Mammary epithelial cell (primary cell): ENCODE data around the gene ATXN7.

GRCh38 chr3:58657904-58658441 is 8.6 kb downstream of the FAM3D start:
- CAGE, long polyA plus RNA, result no peak
- RRBS, result no CpG with 5 or more reads among the region's 7 CpGs

- CAGE, long polyA plus RNA, result no peak
- RRBS, result no CpG with 5 or more reads among the region's 8 CpGs
Observed at GRCh38 chr3:58670599-58671225, 4.1 kb upstream of the FAM3D start.

- CAGE, long polyA plus RNA, result no peak
- RRBS, result no CpG with 5 or more reads among the region's 16 CpGs
Observed at GRCh38 chr3:59051400-59051951, 1.7 kb upstream of the CFAP20DC start.

GRCh38 chr3:63307612-63308070 is 29.5 kb downstream of the SYNPR start:
- CAGE, long polyA plus RNA, result no peak
- RRBS, result no CpG with 5 or more reads among the region's 3 CpGs

DNA sequence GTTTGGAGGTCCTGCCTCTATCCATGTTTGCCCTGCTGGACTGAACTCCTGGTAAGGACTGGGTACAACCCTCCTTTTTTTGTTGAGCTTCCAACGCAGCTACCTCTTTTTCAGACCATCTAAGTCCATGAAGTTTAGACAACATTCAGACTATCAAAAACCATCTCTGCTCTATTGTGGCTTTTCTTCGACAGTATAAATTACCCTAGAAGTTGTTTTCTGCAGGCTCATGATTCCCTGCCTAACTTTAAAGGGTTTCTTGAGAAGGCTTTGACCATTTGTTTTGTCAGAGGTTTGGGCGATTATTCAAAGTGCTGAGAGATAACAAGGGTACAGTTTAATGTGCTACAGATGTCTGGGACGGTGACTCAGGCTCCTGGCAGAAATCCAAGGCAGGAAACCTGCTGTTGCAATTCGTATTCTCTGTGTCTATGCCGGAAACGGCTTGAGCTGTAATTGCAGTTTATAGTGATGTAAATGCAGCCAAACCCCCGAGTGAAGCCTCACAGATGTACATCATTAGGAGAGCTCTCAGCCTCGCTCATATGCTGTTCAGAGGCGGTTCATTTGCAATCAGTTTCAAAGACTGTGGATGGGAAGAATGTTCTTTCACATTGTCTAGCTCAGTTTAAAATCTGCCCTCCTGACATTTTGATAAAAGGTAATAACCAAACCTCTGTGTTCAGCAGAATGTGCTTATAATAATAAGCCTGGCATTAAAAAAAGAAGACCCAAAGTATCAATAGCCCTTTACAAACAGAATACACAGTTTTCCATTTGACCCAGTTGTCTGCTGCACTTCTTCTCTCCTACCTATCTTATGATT is 65.6 kb downstream of the SYNPR start:
- CAGE, long polyA plus RNA, result no peak
- RRBS, result no CpG with 5 or more reads among the region's 10 CpGs

DNA sequence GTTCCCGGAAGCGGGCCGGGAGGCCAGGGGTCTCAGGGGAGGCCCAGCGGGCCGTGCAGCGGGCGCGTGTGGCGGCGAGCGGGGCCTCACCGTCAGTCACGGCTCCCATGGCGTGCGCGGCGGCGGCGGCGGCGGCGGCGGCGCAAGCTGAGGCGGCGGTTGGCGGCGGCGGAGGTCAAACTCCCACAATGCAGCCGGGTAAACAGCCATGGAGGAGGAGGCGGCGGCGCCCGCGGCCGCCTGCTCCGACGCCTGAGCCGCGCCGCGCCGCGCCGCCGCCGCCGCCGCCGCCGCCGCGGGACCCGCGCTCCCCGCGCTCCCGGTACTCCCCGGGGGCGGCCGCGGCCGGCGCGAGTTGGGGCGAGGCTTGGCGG is at the start of gene ATXN7:
Gene ATXN7, plus strand, starts transcription at position 186 of the 374 bp plus-strand sequence.
- CAGE, long polyA plus RNA, result no peak
- RRBS, result no CpG with 5 or more reads among the region's 67 CpGs

DNA sequence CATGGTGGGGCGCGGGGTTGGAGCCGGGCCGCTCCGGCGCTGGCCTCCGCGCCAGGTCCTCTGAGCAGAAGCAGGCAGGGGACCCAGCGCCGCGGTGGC is 48.4 kb downstream of the ATXN7 start:
- CAGE, long polyA plus RNA, result no peak
- RRBS, result 0% methylated on average over 3 of the region's 11 CpGs

- CAGE, long polyA plus RNA, result no peak
- RRBS, result no CpG with 5 or more reads among the region's 13 CpGs
Observed at GRCh38 chr3:64150638-64151319, 74.5 kb downstream of the PRICKLE2 start.

- CAGE, long polyA plus RNA, result no peak
- RRBS, result no CpG with 5 or more reads among the region's 9 CpGs
Observed at GRCh38 chr3:64159705-64160422, 65.4 kb downstream of the PRICKLE2 start.

DNA sequence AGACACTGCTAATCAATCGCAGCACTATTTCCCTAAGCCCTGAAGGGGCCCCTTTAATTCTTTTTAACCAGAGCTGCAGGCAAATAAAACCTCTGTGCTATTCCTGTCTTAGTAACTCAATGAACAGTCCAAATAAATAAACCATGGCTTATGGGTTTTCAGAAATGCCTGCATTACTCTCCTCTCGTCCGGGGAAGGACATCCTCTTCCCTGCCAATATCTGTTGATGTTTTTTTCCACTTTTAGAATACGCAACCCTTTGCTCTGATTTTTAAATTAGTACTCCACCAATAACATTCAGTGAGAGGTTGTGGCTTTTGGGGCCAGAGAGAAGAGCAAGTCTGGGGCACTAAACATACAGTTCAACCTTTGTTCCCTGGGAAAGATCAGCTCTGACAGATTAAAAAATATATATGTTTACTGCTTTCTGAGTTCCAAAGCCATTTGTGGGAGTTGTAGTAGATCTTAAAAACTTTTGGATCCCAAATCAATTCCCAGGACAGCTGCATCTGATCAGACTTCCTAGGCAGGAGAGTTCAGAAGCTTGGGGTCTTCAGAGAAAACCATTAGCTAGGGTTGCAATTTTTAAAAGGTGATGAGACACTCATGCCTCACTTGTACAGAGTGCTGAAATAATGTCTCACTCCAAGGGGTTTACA is 35.3 kb upstream of the PRICKLE2 start:
- CAGE, long polyA plus RNA, result no peak
- RRBS, result no CpG with 5 or more reads among the region's 4 CpGs

DNA sequence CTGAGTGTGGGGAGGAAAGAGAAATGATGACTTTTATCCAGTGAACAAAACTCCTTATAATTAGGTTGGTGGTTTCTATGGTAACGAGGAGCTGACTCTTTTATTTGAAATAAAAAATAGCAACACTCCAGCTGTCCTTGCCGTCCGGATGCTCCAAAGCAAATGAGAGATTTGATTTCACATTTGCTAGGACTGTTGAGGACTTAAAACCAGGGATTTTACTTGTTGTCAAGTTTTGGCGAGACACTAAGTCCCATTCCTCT is 154.0 kb upstream of the PRICKLE2 start:
- CAGE, long polyA plus RNA, result no peak
- RRBS, result no CpG with 5 or more reads among the region's 4 CpGs

DNA sequence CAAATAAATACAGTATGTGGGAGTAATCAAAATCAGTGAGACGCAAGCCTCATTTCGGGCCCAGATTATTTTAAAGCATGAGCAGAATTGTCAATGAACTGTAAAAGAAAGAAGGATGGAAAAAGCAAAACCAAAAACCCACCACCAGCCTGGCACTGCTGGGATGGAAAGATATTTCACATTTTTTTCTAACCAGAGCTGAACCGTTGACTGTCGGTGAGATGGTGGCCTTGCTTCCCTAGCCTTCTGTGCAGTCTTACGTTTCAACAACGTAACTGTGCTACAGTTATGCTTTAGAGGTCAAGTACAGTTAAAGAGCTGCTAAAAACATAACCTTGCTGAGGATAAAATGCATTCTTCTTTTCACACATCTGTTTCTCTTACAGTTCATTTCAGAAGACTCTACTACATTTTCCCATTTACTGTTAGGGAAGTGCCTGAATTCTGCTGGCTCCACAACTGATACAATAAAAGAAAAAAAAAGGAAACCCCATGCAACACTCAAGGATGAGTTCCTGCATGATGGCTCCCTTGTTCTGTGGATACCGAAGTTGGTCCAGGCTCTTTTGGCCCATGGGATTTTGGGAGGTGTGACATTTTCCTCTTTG is 160.6 kb upstream of the PRICKLE2 start:
- CAGE, long polyA plus RNA, result no peak
- RRBS, result no CpG with 5 or more reads among the region's 7 CpGs

DNA sequence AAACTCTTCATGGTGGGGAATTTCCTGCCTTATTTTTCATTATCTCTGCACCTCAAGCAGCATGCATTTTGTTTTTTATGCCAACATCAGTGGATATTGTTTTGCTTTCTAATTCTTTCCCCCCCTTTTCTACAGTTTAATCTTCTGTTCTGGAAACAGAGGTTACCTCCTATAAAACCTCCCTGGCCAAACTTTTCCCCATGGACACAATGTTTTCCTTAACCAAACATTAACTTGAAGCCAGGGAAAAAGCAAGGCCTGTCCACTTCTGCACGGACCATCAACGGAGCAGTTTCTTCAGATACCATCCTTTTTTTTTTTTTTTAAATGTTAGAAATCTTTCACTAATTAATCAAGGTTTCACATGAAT is 127.1 kb downstream of the ADAMTS9 start:
- CAGE, long polyA plus RNA, result no peak
- RRBS, result no CpG with 5 or more reads among the region's 2 CpGs

- CAGE, long polyA plus RNA, result no peak
- RRBS, result 69% methylated on average over 3 of the region's 8 CpGs
Observed at GRCh38 chr3:64813524-64814188, 125.9 kb upstream of the ADAMTS9 start.

- CAGE, long polyA plus RNA, result no peak
Observed at GRCh38 chr3:64896377-64896886, 208.6 kb upstream of the ADAMTS9 start.

- CAGE, long polyA plus RNA, result no peak
- RRBS, result no CpG with 5 or more reads among the region's 3 CpGs
Observed at GRCh38 chr3:64910086-64910600, 222.3 kb upstream of the ADAMTS9 start.

DNA sequence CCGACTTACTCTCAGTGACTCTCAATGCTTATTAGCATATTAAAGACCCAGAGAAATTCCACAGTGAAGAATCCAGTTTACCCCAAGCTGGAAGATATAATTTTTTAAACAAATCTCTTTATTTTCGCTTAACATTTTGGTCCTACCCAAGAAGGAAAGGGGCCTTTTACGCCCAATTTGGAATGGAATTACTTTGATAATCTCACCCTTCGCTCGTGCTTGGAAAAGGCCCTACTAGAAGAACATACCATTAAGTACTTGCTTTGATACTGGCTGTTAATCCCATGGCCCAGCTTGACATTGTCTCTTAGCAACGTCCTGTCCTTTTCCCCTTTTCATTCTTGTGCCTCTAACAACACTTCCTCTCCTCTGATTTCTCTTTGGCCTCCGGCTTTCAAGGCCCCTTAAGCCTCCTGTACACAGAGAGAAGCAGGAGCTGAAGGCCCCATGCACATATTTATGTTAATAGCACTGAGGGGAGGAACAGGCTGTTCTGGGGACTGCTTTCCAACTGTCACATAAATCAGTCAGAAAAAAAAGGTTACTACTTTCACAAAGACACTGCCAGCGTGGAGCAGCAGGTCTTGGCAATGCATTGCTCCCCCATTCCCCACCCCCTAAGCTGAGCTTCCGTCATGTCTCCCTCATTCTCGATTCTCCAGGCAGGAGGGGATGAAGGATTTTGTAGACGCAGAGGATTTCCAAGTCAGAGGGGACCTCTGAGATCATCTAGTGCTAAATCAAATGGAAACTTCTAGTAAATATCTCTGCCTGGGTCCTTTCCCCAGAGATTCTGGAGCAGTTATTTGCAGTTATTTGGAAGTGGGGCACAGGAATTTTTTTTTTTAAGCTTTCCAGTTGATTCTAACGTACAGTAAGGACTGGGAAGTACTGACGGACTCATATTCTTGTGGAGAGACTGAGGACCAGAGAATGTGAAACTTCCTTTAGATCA is 257.4 kb upstream of the ADAMTS9 start:
- CAGE, long polyA plus RNA, result no peak
- RRBS, result no CpG with 5 or more reads among the region's 13 CpGs

GRCh38 chr3:64992575-64993290 is 304.9 kb upstream of the ADAMTS9 start:
- CAGE, long polyA plus RNA, result no peak
- RRBS, result no CpG with 5 or more reads among the region's 6 CpGs

- CAGE, long polyA plus RNA, result no peak
- RRBS, result no CpG with 5 or more reads among the region's 10 CpGs
Observed at GRCh38 chr3:65952986-65954264, 85.3 kb downstream of the MAGI1 start.

- CAGE, long polyA plus RNA, result no peak
- RRBS, result no CpG with 5 or more reads among the region's 10 CpGs
Observed at GRCh38 chr3:65977528-65978457, 60.9 kb downstream of the MAGI1 start.